ENCODE measurements around a stretch of chr2.

- PRO-cap, 3 experiments = no peak in any of the 3 experiments
- RRBS = 8% methylated on average over 17 of the region's 40 CpGs
These were observed 772 bp downstream of the GRHL1 start for GRCh38 chr2:9952121-9952809.

GRCh38 chr2:10048640-10048984 is 5.3 kb downstream of the KLF11 start:
- PRO-cap, 3 experiments = no peak in any of the 3 experiments
- RRBS = no CpG with 5 or more reads among the region's 6 CpGs

DNA sequence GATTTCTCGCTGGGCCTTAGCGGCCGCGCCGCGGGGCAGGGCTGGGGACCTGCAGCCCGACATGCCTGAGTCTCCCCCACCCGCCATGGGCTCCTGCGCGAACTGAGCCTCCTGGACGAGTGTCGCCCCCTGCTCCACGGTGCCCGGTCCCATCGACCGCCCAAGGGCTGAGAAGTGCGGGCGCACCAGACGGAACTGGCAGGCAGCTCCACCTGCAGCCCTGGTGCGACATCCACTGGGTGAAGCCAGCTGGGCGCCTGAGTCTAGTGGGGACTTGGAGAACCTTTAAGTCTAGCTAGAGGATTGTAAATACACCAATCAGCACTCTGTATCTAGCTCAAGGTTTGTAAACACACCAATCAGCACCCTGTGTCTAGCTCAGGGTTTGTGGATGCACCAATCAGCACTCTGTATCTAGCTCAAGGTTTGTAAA is 11.4 kb upstream of the CYS1 start:
- PRO-cap, 3 experiments = no peak in any of the 3 experiments
- RRBS = no CpG with 5 or more reads among the region's 21 CpGs

DNA sequence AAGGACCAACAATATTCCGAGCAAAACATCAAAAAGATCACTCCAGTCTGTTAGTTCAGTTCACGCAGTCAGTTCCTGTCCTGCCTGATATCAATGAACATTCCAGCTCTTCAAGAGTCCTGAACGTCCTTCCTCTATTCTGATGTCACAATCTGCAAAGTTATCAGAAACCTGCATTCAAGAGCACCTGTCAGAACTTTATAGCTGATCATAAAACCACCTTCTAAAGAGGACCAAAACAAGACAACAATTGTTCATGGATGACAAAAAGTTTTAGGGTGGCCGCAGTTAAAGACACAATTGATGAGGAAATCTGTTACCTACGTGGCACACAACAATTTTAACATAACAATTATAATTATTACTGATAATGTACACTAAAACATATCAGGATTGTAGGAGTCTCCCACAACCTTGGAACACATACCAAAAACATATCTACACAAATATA is 78.9 kb downstream of the RRM2 start:
- PRO-cap, 3 experiments = no peak in any of the 3 experiments
- RRBS = no CpG with 5 or more reads among the region's 5 CpGs

DNA sequence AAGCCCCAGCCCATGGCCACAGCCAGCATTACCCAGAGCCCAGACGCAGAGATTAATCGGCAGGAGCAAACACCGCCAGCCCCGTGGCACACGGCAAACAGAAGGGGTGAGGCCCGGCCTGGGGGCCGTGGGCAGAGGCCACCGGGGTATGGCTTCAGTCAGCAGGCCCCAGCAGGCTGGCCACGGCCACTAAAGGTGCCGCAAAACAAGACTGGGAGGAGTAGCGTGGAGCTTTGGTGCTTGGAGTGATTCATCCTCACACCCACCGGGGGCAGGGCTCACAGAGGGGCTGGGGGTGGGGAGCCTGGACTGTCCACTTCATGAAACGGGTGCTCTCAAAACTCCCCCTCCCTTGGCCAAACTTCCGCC is 61.5 kb upstream of the HPCAL1 start:
- PRO-cap, 3 experiments = no peak in any of the 3 experiments
- RRBS = 100% methylated on average over 1 of the region's 14 CpGs

DNA sequence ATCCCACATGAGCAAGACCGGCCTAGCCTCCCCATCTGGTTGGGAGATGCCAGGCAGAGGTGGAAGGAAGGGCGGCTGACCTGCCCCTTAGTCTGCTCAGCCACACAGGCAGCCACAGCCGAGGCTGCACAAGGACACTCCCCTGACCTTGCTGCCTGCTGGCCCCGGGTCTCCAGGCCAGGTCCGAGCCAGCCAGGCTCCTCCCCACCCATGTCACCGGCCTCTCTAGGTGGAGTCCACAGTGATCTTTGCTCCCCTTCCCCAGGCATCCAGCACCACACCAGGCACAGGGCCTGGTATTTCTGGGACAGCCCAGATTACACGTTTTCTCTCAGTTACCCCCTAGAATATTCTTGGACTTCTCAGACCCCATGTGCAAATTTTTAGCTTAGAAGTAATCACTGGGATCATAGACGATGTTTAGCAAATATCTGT is 47.1 kb downstream of the ODC1 start:
- PRO-cap, 3 experiments = no peak in any of the 3 experiments
- RRBS = 18% methylated on average over 4 of the region's 8 CpGs

- PRO-cap, 3 experiments = no peak in any of the 3 experiments
- RRBS = no CpG with 5 or more reads among the region's 14 CpGs
These were observed 42.2 kb downstream of the ODC1 start for GRCh38 chr2:10405838-10406438.

DNA sequence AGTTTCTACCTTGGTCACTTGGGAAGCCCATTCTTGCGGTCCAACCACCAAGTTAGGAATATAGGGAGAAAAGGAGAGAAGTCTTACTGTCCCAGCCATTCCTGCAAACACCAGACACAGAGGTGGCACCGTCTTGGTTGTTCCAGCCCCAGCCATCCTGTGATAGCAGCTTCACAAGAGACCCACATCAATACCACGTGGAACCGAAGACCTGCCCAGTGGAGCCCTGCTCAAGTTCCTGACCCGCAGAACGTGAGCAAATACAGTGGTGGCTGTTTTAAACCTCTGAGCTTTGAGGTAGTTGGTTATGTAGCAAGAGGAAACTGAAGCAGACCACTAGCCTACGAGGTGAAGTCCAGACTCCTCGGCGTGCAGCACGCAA is 96.0 kb upstream of the ODC1 start:
- PRO-cap, 3 experiments = no peak in any of the 3 experiments
- RRBS = no CpG with 5 or more reads among the region's 10 CpGs

GRCh38 chr2:10602172-10602388 is 87.7 kb downstream of the NOL10 start:
- PRO-cap, 3 experiments = no peak in any of the 3 experiments
- RRBS = no CpG with 5 or more reads among the region's 4 CpGs

- PRO-cap, 3 experiments = no peak in any of the 3 experiments
- RRBS = no CpG with 5 or more reads among the region's 6 CpGs
These were observed 47.7 kb upstream of the KCNF1 start for GRCh38 chr2:10864022-10864373.

DNA sequence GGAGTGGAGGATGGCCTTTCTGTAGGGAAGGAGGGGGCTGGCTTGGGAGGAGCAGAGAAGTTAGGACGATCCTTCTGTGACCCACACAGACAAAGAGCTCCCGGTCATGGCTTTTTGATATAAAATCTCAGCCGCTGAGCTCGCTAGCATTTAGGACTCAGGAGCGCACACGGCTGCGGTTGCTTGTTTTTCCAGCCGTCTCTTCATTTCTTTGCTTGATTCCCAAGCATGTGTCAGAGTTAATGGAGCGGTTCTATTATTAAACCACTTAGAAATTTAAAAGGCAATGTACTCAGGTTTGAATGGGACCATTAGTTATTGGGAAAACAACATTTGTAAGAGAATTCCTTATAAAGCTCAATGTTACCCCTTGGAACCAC is 47.3 kb upstream of the KCNF1 start:
- PRO-cap, 3 experiments = no peak in any of the 3 experiments
- RRBS = no CpG with 5 or more reads among the region's 9 CpGs

DNA sequence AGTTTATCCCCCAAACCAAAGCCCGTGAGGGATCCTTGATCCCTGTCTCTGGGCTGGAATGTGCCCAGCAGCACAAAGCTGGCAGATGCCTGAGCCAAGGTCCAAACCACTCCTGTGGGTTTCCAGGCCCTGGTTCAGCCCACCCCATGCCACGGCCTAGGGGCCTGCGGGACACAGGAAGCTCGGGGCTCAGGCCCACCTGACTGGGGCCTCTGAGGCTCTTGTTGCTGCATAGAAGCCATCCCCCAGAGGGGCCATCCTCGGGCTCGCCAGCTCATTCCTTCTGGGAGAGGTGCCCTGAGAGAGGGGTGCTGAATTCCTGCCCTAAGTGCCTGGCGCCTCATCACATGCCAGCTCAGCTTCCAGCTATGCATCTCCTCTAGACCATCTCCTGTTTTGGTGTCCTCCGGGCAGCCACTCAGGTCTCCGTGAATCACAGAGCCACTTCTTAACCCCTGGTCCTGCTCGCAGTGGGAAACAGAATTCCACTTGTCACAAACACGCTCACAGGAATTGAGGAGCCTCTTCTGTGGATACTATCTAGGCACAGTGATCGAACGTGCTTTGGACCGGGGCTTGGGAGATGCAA is 42.8 kb upstream of the KCNF1 start:
- PRO-cap, 3 experiments = no peak in any of the 3 experiments
- RRBS = no CpG with 5 or more reads among the region's 14 CpGs

DNA sequence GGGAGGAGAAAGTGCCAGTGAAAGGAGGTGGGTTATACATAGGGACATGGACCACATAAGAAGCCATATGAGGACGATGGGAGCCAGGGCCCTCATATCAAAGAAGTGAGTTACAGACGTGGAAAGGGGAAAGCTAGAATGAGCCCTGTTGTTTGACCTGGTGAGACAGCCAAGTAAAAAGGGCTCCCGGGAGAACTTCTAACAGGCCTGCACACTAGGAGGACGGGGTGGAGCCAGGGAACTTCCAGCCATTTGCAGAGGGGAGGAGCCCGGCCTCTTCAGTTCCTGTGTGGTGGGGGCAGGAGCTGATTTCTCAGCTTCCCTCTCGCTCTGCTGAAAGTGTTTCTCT is 61.7 kb upstream of the C2orf50 start:
- PRO-cap, 3 experiments = no peak in any of the 3 experiments
- RRBS = 6% methylated on average over 2 of the region's 6 CpGs

DNA sequence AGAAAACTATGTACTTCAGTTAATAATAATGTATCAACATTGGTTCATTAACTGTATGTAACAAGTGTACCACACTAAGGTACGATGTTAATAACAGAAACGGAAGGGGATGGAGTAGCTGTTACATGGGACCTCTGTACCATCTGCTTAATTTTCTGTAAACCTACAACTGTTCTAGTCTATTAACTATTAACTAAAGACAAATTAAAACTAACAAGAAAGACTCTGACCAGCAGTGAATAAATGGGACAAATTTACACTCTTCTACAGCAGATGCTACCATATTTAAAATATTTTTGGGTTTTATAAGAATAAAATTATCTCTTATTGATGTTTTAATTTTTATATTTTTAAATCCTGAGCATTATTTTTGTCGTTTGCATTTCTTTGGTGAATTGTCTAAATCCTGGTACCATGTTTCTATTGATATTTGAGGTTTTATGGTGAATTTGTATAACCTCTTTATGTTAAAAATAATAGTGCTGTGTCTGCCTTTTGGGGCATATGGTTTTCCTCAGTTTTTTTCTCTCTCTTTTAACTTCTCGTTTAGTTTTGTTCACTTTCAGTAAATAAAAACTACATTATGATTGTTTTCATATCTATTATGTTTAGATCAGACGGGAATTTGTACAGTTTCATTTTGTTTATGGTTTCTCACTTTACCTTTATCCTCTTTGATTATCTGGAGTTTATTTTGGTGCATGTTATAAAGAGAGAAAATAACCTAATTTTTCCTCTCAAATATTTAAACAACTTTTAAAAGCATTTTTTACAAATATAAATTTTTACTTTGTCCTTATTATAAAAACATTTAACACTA is 31.1 kb downstream of the ROCK2 start:
- PRO-cap, 3 experiments = no peak in any of the 3 experiments
- RRBS = no CpG with 5 or more reads among the region's 5 CpGs

DNA sequence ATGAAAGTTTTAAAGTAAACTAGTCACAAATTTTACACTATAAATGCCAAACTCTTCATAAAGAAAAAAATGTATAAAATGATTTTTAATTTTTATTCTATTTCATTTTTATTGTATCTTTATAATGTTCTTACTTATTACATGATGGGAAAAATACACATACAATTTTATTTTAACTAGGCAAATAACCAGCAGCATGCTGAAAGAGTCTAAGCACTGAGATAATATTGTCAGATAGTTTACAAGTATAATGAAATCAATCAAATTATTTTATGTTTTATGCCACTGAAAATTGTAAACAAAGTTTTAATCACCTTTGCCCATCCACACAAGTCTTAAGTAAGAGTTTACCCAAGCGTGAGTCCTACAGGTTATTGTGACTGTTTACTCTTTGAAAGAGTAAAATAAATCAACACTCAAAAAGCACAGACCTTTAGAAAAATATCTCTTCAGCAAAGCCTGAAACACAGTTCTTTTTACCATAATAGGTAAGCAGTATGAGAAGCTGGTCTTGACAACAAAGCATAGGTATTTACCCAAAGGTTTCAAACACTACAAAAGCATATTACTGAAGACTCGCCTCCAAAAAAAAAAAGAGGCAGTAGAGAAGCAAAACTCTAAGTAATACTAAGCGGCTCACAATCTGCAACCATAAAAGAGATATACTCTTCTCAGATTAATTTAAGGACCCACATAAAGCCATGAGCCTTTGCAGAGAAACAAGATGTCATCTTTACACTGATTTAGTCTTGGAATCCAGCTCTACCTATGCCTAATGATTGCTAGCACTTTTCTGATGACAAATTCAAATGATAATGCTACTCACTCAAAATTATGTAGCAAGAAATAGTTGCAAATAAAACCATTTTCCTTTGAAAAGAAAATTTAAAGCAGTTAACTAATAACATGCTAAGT is 3.7 kb downstream of the ROCK2 start:
- PRO-cap, 3 experiments = no peak in any of the 3 experiments
- RRBS = no CpG with 5 or more reads among the region's 3 CpGs

- PRO-cap, 3 experiments = no peak in any of the 3 experiments
- RRBS = no CpG with 5 or more reads among the region's 8 CpGs
These were observed 26.2 kb upstream of the ROCK2 start for GRCh38 chr2:11370520-11371103.

GRCh38 chr2:11377863-11378472 is 33.5 kb upstream of the ROCK2 start:
- PRO-cap, 3 experiments = no peak in any of the 3 experiments
- RRBS = no CpG with 5 or more reads among the region's 12 CpGs

GRCh38 chr2:11387994-11388385 is 43.6 kb upstream of the ROCK2 start:
- PRO-cap, 3 experiments = no peak in any of the 3 experiments
- RRBS = no CpG with 5 or more reads among the region's 7 CpGs

DNA sequence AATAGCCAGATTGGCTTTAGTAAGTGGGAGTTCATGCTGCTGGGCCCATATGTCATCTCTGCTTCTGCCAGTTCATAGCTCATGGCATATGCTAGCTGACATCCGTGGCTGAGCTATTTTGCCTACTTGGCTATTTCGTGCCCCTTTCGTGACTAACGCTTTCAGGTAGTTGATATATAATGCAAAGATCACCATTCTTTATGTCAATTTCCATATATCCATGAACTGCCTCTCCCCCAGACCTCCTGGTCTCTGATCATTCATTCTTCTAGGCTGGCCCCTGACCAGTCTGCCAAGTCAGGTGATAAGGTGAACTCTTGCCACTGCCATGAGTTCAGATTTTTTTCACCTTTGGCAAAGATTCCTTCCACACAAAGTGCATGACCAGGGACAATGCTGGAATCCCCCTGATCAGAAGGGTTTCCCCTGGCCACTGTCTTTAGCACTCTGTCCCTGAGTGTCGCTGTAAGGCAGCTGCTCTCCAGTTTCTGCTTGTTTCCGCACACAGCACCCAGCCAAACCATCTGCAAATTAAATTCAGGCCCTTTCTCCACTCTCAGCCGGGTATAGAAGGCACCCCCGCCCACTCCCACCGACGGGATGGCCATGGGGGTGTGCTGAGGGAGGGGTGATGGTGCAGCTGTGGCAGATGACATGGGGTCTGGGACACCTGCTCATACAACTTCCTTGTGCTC is 51.9 kb upstream of the ROCK2 start:
- PRO-cap, 3 experiments = no peak in any of the 3 experiments
- RRBS = no CpG with 5 or more reads among the region's 10 CpGs

- PRO-cap, 3 experiments = no peak in any of the 3 experiments
- RRBS = no CpG with 5 or more reads among the region's 20 CpGs
These were observed 64.2 kb downstream of the GREB1 start for GRCh38 chr2:11597657-11598921.

Measured in breast (tissue), 4 donors.